ENCODE measurements around a stretch of chr20.

DNA sequence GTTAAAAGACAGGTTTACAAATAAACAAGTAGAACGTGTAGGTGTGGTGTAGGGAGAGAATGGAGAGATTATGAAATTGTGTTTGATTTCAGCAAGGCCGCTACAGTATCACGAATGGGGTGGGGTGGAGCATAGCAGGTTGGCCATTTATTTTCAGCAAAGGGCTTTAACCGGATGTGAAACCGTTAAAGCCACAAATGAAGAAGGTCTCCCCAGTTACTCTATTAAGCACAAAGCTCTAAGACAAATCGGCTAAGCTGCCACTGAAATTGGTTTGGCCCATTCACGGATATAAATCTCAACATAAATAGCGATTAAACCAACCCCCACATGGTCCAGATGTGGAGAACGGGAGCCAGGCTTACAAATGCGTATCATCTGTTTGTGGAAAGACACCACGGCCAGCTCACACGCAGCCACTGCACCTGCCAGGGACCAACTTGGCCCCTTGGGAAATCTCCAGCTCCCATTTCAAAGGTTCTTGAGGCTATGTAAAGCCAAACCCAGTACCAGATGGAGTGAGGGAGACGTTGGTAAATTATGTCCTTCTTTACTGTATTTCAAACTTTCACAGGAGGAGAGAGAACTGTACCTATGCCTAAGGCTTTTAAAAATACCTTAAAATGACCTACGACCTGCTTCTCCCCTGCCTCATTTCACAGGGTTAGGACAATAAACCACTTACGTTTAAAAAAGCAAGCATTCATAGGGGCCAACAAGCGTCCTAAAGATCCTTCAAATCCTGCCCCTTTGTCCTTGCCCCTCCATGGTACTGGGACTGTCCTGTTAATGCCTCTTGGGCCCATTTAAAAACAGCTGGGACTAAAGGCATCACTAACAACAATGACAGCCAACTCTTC is 93.8 kb downstream of the ZMYND8 start:
- PRO-cap, result no peak
- RAMPAGE, long total RNA, 2 experiments, result no peak in any of the 2 experiments

DNA sequence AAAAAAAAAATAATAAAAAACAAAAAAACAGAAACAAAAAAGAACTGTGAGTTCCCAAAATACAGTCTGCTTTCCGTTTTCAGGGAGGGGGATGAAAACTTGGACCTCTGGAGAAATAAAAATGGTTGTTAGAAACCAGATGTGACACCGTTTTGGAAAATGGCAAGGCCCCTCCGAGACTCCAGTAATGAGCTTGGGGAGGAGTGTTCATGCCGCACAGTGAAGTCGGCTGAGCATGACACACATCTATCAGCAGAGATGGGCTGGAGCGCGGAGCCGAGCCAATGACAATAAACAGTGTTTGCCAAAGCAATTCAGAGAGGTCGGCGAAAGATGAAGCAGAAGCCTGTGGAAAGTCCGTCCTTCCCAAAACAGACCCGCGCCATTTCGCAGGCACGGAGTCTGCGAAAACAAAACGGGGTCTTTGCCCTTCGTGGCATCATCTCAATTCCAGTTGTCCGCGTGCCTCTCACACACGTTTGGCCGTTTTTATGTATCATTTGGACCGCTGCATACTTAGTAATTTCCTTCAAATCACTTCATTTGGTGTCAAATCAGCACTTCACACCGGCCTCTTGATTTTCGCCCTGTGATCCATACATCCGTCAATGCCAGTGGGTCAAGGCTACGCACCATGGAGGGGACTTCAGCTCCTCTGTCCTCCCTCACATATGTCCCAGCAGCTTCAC is 71.4 kb downstream of the SULF2 start:
- PRO-cap, result no peak
- RAMPAGE, long total RNA, 2 experiments, result no peak in any of the 2 experiments

DNA sequence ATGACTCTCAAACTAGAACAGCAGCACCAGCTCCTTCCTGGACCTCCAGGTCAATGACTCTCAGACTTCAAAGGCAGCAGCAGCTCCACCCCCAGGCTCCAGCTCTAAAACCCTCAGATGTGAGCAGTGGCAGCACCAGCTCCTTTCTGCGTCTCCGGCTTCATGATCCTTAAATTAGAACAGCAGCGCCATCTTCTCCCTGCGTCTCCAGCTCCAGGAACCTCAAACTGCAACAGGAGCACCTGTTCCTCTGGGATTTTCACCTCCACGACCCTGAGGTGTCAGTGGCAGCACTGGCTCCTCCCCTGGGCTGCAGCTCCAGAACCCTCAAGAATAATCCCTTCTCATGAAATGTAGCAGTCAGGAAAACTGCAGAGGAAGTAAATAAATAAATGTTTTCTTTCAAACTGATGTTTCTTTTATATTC is 341.1 kb upstream of the SULF2 start:
- PRO-cap, result no peak
- RAMPAGE, long total RNA, 2 experiments, result no peak in any of the 2 experiments

DNA sequence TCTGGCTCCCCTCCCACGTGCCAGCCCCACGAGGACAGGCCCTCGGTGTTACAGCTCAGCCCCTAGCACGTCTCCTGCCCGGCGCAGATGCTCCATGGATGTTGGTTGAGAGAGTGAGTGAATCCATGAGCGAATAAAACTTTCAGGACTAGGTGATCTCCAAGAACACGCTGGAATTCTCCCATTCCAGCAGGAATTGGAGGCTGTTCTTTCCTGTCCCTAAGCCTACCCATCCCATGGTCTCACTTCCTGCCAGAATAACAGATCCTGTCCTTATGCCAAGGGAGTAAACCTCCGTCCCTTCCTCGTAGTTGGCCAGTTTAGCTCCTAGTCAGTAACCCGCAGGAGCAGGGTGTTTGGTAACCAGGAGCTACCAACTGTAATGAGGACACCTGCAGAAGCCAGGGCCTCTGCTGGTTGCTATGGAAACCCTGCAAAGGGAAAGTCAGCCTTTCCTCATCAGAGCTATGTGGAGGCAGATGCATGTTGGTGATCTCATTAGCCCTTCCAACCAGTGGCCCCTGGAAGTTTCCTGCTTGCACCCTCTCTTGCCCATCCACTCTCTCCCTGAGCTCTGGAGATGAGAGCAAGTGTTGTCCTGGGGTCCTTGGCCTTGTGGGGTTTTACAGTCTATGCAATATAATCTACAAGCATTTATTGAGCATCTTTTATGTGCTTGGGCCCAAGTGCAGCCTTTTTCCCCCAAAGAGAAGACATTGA is 368.2 kb upstream of the SULF2 start:
- PRO-cap, result no peak
- RAMPAGE, long total RNA, 2 experiments, result no peak in any of the 2 experiments

DNA sequence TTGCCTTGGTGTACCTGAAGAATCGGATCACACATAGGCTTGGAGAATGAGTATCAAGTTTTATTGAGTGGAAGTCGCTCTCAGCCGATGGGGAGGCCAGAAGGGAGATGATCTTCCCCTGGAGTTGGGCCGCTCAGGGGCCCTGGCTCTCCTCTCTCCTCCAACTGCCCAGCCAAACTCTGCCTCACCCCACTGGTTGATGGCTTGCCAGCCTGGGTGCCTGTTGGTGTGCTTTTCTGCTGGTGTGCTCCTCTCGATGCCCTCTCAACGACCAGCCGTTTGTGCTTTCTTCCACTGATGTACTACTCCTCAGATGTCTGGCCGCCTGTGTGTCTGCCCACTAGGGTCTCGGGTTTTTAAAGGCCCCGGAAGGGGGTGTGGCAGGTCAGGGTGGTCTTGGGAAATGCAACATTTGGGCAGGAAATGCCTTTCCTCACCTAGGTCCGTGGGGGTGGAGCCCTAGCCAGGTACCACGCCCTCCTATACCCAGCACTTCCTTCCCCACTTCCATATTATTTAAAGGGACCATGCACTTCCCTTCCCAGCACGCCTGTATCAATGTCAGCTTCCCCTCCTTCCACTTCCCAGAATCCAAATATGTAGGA is 516.2 kb downstream of the PREX1 start:
- PRO-cap, result no peak
- RAMPAGE, long total RNA, 2 experiments, result no peak in any of the 2 experiments

DNA sequence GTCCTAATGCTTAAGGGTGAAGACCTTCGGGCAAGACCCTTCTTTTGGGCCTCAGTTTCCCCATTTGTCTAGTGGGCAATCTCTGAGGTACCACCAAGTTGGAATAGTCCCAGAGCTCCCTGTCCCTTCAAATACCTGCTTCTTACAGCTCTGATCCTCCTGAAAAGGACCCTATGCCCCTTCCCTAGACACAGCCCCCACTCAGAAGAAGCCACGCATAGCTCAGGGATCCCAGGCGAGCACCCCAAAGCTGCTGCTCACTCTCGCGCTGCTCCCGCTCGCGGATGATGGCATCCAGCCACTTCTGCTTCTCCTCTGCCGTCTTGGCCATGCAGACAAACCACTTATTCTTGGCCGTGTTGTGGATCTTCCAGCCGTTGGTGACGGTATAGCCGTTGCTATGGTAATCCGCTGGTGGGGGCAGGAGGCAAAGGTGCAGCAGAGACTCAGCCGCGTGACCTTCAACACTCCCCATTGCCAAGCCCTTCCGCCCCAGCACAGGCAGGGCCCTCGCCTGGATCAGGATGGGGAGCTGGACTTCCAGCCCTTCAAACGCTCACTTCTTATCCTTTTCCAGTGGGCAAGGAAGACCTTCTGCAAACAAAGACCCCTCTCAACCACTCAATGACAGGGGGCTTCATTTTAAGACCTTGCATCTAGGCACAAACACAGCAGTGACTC is 137.0 kb downstream of the PREX1 start:
- PRO-cap, result no peak
- RAMPAGE, long total RNA, 2 experiments, result no peak in any of the 2 experiments

DNA sequence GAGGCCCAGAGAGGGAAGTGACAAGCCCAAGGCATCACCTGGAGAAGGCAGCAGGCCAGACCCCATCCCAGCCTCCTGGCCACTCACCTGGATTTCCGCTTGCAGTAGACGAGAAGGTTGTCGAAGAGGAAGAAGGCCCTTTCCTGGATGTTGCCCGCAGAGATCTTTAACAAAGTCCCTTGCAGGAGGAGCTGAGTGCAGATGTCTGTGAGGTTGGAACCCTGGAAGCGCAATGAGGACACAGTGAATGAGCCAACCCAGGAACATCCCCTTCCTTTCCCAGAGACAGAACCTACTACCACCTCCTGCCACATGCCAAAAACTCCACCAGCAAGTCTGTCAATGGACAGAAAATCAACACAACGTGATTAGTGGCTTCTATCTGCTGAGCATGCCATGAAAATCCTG is 127.1 kb downstream of the PREX1 start:
- PRO-cap, result no peak
- RAMPAGE, long total RNA, 2 experiments, result no peak in any of the 2 experiments

DNA sequence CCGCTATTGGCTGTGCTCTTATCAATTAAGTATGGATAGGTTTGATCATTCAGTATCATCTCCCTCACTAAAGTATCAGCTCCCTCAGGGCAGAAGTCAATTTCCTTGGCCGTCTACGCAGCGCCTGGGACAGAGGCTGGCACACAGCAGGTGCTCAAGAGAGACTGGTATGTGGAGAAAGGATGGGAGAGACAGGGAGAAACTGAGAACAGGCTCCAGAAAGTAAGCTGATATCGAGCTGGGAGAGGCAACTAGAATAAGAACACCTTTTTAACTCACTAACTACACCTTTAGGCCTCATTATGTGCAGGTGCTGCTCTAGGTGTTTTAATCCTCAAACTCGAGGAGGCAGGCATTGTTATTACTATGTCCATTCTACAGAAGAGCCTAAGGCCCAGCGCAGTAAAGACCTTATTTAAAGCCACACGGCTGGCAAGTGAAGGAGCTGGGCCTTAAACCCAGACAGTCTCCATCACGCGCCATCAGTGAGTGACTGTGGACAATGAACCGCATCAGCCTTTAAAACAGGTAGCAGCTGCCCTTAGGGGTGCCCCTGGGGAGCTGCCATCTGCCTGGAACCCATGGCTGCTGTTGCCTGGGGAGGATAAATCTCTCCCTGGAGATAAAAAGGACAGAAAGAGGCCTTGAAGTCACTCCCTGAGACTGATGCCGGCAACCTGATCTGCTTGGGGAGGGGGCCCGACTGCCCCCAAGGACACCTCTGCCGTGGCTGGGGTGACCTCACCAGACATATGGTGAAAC is 73.7 kb downstream of the PREX1 start:
- PRO-cap, result no peak
- RAMPAGE, long total RNA, 2 experiments, result no peak in any of the 2 experiments

- PRO-cap, result no peak
- RAMPAGE, long total RNA, 2 experiments, result no peak in any of the 2 experiments
Measured at GRCh38 chr20:48787150-48788409, 40.2 kb downstream of the PREX1 start.

- PRO-cap, result no peak
- RAMPAGE, long total RNA, 2 experiments, result no peak in any of the 2 experiments
Measured at GRCh38 chr20:48818303-48819050, 9.3 kb downstream of the PREX1 start.

- PRO-cap, result bidirectional peak, plus-strand start at chr20:48823198, minus-strand start at chr20:48823054
- RAMPAGE, long total RNA, 2 experiments, result no peak in any of the 2 experiments
Measured at GRCh38 chr20:48822734-48823466, 4.9 kb downstream of the PREX1 start.

DNA sequence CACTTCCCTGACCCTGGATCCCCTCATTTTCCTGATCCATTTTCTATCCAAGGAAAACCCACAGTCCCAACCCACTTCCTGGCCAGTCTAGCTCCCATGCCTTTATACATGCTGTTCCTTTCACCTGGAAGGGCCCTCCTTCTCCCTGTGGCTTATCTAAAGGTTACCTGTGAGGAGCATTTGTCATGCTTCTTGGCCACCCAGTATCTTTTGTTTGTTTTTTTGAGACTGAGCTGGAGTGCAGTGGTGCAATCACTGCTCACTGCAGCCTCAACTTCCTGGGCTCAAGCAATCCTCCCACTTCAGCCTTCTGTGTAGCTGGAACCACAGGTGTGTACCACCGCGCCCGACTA is 10.4 kb upstream of the ARFGEF2 start:
- PRO-cap, result no peak
- RAMPAGE, long total RNA, 2 experiments, result no peak in any of the 2 experiments

- PRO-cap, result no peak
- RAMPAGE, long total RNA, 2 experiments, result no peak in any of the 2 experiments
Measured at GRCh38 chr20:48929373-48930226, 8.1 kb downstream of the ARFGEF2 start.

DNA sequence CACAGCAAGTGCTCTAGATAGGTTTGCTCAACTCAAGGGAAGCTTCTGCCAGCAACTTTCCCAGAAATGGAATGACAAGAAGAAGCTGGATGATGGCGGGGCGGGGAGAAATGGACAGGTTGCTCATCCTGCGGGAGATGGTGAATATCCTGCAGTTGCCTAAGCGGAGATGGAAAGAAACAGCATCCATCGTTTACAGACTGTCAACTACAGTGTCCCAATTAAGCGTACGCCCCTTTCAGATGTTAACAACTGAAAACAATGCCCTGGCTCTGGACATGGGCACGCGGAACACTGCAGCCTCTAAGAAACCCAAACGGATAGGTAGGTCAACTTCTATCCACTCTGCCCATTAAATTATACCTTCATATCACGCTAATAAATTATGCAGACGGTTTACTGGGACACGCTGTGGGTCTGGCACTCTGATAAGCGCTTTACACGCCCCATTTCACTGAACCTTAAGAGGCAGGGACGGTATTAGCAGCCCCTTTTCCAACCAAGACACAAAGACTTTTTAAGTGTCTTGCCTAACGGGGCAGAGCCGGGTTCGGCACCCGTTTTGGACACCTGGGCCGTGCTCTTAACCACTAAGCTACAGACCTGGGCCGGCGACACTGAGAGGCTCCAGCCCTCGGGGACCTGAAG is 890 bp downstream of the STAU1 start:
- PRO-cap, result no peak
- RAMPAGE, long total RNA, 2 experiments, result no peak in any of the 2 experiments

DNA sequence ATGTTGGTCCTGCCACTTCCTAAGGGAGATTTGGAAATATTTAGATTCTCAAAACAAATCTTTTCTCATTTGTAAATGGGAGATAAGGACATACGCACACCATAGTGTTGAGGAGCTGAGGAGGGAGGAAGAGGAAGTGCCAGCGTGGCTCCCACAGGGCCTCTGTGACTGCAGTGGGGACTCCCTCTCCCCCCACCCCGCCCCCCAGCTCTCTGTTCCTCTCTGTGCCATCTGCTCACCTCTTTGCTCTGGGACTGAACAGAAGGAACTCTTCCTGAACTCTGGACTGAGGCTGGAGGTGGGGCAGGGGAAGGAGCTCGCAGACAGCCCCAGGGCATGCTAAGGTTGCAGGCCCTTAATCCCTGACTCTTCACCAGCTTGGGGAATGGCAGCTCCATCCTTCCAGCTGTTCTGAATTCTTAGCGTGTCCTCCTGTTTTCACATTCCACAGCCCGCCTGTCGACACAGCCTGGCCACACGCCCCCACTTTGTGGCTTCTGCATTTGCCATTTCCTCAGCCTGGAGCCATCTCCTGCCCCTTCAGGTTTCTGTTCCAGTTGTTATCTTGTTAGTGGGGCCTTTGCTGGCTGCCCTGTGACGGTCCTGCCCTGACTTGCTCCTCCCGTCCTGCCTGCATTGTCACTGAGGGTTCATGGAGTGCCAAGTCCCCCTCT is 11.5 kb downstream of the DDX27 start:
- PRO-cap, result no peak
- RAMPAGE, long total RNA, 2 experiments, result no peak in any of the 2 experiments

DNA sequence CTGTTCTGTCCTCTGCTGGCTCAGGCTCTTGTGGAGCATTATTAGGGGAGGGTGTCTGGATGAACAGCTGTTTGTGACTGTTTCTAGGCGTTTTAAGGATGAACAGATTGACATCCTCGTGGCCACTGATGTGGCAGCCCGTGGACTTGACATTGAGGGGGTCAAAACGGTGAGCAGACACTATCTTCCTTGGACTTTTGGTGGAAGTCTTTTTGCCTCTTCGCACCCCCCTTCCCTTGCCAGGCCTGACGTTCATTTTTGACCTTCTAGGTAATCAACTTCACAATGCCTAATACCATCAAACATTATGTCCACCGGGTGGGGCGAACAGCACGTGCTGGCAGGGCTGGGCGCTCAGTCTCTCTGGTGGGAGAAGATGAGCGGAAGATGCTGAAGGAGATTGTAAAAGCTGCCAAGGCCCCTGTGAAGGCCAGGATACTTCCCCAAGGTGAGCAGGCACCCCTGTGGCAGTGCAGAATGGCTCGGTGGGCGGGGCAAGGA is 16.9 kb downstream of the DDX27 start:
- PRO-cap, result no peak
- RAMPAGE, long total RNA, 2 experiments, result no peak in any of the 2 experiments

DNA sequence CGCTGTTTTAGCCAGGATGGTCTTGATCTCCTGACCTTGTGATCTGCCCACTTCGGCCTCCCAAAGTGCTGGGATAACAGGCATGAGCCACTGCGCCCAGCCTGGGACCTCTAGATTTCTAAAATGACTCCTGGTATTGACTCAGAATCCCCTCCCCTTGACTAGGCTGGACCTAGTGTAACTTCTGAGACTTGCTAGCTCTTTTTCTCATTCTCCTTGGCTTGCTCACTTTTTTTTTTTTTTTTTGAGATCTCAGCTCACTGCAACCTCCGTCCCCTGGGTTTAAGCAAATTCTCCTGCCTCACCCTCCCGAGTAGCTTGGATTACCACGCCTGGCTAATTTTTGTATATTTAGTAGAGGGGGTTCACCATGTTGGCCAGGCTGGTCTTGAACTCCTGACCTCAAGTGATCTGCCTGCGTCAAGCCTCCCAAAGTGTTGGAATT is 12.1 kb upstream of the ZNFX1 start:
- PRO-cap, result no peak
- RAMPAGE, long total RNA, 2 experiments, result no peak in any of the 2 experiments

- PRO-cap, result no peak
- RAMPAGE, long total RNA, 2 experiments, result no peak in any of the 2 experiments
Measured at GRCh38 chr20:49349757-49350122, 71.9 kb upstream of the ZNFX1 start.

GRCh38 chr20:49353407-49353684 is 75.5 kb upstream of the ZNFX1 start:
- PRO-cap, result no peak
- RAMPAGE, long total RNA, 2 experiments, result no peak in any of the 2 experiments

GRCh38 chr20:49420898-49421565 is 61.4 kb downstream of the KCNB1 start:
- PRO-cap, result no peak
- RAMPAGE, long total RNA, 2 experiments, result no peak in any of the 2 experiments